Ovary (tissue), 7 donors: ENCODE measurements around a stretch of chr21.

- PRO-cap, 7 experiments: no peak in any of the 7 experiments
- RAMPAGE, long total RNA, 2 experiments: no peak in any of the 2 experiments
These were observed 4.1 kb downstream of the DYRK1A start for GRCh38 chr21:37370491-37371166.

DNA sequence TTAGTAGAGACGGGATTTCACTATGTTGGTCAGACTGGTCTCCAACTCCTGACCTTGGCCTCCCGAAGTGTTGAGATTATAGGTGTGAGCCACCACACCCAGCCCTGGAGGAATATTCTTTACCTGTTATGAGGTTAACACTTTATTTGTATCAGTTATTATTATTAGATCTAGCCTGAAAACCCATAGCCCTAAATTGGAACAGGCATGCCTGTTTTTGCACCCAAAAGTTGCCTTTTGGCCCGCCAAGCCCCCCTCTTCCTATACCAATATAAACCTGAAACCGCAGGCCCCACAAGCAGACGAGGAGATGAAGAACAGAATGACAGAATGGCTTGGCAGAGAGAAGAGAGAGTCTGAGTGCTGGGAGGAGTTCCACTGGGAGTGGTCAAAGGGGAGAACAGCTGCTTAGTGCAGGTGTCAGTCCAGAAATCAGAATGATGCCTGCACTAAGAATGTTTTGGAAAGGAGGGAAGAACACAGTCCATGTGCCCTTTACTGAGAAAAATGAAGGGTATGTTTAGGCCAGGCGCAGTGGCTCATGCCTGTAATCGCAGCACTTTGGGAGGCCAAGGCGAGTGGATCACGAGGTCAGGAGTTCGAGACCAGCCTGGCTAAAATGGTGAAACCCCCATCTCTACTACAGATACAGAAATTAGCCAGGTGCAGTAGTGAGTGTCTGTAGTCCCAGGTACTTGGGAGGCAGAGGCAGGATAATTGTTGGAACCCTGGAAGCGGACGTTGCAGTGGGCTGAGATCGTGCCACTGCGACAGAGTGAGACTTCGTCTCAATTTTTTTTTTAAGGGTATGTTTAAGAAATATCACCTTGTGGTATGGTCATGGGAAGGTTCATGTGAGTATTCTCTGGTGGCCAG lies 9.4 kb downstream of the DYRK1A start:
- PRO-cap, 7 experiments: no peak in any of the 7 experiments
- RAMPAGE, long total RNA, 2 experiments: no peak in any of the 2 experiments

- PRO-cap, 7 experiments: no peak in any of the 7 experiments
- RAMPAGE, long total RNA, 2 experiments: no peak in any of the 2 experiments
These were observed 12.2 kb downstream of the DYRK1A start for GRCh38 chr21:37378296-37379670.

DNA sequence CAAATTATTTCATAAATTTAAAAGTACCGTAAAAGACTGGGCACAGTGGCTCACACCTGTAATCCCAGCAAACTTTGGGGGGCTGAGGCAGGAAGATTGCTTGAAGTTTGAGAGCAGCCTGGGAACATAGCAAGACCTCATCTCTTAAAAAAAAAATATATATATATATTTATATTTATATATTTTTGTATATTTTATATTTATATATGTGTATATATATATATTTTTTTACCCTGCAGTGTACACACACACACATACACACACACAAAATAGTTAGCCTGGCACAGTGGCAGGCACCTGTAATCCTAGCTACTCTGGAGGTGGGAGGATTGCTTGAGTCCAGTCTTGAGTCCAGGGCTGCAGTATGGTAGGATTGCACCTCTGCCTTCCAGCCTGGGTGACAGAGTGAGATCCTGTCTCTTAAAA lies 31.4 kb downstream of the DYRK1A start:
- PRO-cap, 7 experiments: no peak in any of the 7 experiments
- RAMPAGE, long total RNA, 2 experiments: no peak in any of the 2 experiments

DNA sequence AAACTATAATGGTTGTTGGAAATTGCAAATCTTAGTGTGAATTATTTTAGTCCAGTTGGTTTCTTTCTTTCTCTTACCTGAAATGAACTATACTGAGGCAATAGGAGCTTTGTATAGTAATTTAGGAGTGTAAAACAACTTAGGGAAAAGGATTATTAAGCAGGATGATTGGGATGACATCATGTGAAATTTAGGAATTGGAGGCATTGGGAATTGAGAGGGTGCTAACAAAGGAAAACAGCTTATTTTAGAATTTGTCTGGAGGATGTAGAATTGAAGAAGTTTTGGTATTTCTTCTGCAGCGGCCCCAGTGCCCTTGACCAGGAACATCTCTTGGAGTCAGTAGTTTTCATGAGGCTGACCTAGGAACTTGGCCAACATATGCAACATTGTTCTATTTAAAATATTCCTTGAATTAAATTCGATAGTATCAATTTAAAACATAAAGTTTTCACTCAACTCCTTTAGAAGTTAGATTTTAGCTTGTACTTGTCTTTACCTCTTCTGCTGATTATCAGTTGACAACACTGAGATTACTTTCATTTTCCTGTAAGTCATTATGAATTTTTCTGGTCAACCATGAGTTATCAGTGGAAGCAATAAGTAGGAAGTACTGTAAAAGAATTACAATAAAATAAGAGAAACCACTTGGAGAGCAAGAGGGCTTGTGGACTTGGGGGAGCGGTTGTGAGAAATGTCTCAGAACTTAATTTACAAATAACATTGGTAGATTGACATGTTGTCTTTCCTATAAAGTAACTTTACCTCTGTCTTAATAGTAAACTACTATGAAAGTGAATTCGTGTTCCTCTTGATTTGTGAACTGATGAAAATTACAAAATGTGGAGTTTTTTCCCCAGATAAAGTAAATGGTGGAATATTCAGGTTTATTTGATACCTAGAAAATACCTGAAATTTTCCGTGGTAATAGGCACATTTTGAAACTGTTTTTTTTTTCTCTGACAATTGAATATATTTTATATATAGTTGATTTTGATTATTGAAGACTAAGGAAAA lies 52.9 kb downstream of the DYRK1A start:
- PRO-cap, 7 experiments: no peak in any of the 7 experiments
- RAMPAGE, long total RNA, 2 experiments: no peak in any of the 2 experiments

- PRO-cap, 7 experiments: no peak in any of the 7 experiments
- RAMPAGE, long total RNA, 2 experiments: no peak in any of the 2 experiments
These were observed 122.9 kb downstream of the DYRK1A start for GRCh38 chr21:37489043-37490230.

GRCh38 chr21:37506352-37506975 lies 139.9 kb downstream of the DYRK1A start:
- PRO-cap, 7 experiments: no peak in any of the 7 experiments
- RAMPAGE, long total RNA, 2 experiments: no peak in any of the 2 experiments

GRCh38 chr21:37512037-37512713 lies 145.6 kb downstream of the DYRK1A start:
- PRO-cap, 7 experiments: no peak in any of the 7 experiments
- RAMPAGE, long total RNA, 2 experiments: no peak in any of the 2 experiments

- PRO-cap, 7 experiments: no peak in any of the 7 experiments
- RAMPAGE, long total RNA, 2 experiments: no peak in any of the 2 experiments
These were observed 60.4 kb downstream of the KCNJ6 start for GRCh38 chr21:37855802-37856215.

DNA sequence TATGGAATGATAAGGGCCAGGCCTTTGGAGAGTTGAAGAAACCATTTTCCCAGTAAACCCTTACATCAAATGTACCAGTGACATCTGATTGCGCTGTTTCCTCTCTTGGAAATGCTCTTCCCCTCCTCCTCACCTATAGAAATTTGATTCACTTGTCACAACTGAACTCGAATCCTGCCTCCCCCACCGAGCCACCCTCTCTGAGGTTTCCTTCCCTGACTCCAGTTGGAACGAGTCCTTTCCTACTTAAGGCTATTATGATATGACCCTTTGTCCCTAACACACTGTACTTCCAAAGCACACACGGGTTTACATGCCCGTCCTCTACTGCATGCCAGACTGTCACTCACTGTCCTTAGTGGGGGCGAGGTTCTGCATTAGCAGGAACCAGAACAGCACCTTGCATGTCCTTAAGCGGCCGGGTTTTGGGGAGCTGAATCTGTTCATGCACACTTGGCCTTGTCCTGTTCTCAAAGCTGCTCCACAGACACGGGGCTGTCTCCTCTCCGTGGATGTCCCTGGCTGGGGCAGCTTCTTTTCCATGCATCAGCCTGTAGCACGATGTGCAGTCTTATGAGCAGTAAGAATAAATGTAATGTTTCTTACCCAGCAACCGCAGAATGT lies 164.6 kb upstream of the KCNJ6 start:
- PRO-cap, 7 experiments: no peak in any of the 7 experiments
- RAMPAGE, long total RNA, 2 experiments: no peak in any of the 2 experiments

DNA sequence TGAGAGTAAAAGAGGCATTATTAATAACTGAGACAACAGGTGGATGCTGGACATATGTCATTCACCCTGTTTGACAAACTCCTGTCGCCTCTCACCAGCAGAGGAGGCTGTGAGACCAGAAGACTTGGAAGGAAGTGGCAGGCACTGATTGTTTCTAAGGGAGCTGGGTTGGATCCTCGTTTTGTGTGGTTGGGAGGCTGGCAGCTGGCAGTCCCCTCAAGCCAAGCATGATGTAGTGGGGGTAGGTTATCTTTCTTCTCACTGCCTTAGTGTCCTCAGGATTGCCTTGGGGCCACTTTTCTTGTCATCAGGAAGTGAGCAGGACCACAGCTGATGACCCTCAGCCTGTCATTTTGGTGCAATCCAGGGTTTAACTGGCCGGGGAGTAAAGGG lies 86.5 kb upstream of the KCNJ15 start:
- PRO-cap, 7 experiments: no peak in any of the 7 experiments
- RAMPAGE, long total RNA, 2 experiments: no peak in any of the 2 experiments

GRCh38 chr21:38350100-38350423 lies 93.3 kb downstream of the KCNJ15 start:
- PRO-cap, 7 experiments: no peak in any of the 7 experiments
- RAMPAGE, long total RNA, 2 experiments: no peak in any of the 2 experiments

GRCh38 chr21:38448573-38448914 lies 49.7 kb downstream of the ERG start:
- PRO-cap, 7 experiments: no peak in any of the 7 experiments
- RAMPAGE, long total RNA, 2 experiments: no peak in any of the 2 experiments

GRCh38 chr21:38489530-38490311 lies 8.6 kb downstream of the ERG start:
- PRO-cap, 7 experiments: no peak in any of the 7 experiments
- RAMPAGE, long total RNA, 2 experiments: no peak in any of the 2 experiments

- PRO-cap, 7 experiments: no peak in any of the 7 experiments
- RAMPAGE, long total RNA, 2 experiments: no peak in any of the 2 experiments
These were observed 7.7 kb downstream of the ERG start for GRCh38 chr21:38490588-38491062.

DNA sequence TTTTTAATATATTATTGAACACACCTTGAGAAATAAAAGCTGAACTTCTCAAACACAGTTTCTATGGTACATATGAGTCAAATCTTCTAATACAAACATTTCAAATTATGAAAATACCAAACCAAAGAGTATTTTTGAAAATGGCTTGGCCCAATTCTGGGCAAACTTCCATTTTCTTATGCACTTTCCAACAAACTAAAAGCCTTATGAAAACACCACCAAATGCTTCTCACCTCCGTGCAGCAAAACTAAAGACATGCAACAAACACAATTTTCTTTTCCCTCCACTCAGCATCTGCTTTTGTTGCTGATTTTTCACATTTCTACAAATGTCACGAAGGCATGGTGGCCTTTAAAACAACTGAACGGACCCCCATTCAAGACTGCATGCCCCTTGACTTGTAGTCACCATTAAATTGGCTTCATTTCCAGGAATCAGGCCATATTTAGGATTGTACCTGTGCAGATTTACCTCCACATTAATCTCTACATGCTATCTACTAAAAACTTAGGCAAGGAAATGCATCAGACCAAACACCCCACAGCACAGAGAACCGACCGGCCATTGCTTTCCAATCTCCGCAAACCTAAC lies 1.1 kb downstream of the ERG start:
- PRO-cap, 7 experiments: no peak in any of the 7 experiments
- RAMPAGE, long total RNA, 2 experiments: no peak in any of the 2 experiments

- PRO-cap, 7 experiments: peak in 3 of 7 experiments; most common plus-strand start chr21:38500091 (in 3)
- RAMPAGE, long total RNA, 2 experiments: no peak in any of the 2 experiments
These were observed 1.6 kb upstream of the ERG start for GRCh38 chr21:38499713-38500403.

DNA sequence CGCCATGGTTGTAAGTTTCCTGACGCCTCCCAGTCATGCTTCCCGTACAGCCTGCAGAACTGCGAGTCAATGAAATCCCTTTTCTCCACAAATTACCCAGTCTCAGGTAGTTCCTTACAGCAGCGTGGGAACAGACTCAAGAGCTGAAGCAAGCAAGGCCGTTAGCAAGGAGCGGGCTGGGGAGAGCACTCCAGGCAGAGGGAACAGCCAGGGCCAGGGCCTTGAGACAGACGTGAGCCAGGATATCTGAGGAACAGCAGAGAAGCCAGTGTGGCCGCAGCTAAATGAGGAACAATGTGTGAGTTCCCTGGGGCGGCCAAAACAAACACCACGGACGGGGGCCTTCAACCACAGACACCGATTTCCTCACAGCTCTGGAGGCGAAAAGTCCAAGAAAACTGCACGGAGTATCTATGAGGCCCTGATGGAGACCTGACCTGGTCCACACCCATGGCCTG lies 54.1 kb upstream of the ETS2 start:
- PRO-cap, 7 experiments: peak in 1 of 7 experiments; most common plus-strand start position 229 of the sequence (in 1)
- RAMPAGE, long total RNA, 2 experiments: no peak in any of the 2 experiments

- PRO-cap, 7 experiments: peak in 5 of 7 experiments; most common minus-strand start chr21:38760019 (in 5)
- RAMPAGE, long total RNA, 2 experiments: no peak in any of the 2 experiments
These were observed 45.9 kb upstream of the ETS2 start for GRCh38 chr21:38759854-38760207.

- PRO-cap, 7 experiments: no peak in any of the 7 experiments
- RAMPAGE, long total RNA, 2 experiments: no peak in any of the 2 experiments
These were observed 10.8 kb upstream of the ETS2 start for GRCh38 chr21:38794891-38795309.